HL-60 (cell line): ENCODE results near the genes HAPLN2, NES, ETV3L, OR10Z1 and OR6N1.

DNA sequence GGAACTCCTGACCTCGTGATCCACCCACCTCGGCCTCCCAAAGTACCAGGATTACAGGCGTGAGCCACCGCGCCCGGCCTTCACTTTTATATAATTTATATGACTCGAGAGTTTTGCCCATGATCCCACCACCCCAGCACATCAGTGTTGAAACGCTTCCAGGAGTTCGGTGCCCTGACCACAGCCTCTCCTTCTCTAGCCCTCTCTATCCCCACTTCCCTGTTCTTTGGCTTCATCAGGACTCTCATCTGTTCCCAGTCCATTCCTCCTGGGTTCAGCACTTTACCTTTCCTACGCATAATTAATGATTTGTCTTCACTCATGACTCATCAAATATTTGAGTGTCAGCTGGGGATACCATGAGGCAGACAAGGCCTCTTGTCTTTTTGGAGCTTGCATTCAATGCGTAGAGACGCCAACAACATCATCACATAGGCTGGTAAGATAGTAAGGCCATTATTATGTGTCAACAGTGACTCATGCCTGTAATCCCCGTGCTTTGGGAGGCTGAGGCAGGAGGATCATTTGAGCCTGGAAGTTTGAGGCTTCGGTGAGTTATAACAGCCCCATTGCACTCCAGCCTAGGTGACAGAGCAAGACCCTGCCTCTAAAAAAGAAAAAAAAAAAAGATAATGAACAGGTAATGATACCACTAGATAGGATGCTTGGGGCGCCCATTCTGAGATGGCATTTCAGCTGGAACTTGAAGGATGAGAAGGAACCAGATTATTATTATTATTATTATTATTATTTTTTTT lies 1.5 kb downstream of the PMF1 start:
- RRBS, result no CpG with 5 or more reads among the region's 15 CpGs

- RRBS, result 6% methylated on average over 13 of the region's 68 CpGs
Observed at GRCh38 chr1:156436115-156436726, 64.4 kb downstream of the MEF2D start.

DNA sequence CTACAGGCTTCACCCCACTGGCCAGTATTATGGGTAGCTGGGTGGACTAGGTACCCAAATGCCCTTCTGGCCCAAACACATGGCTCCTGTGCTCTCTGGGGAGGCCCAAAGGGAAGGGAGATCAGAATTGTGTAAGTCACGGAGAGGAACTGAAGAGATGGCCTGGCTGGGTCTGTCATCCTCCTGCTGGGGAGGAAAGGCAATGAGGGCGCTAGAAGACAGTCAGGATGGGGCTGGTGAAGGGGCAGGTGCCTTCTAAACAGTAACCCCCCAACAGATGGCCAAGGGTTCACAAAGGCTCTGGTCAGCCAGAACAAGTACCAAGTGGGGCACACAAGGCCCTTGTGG lies 9.4 kb downstream of the MEF2D start:
- RRBS, result no CpG with 5 or more reads among the region's 2 CpGs

- RRBS, result no CpG with 5 or more reads among the region's 8 CpGs
Observed at GRCh38 chr1:156491593-156492251, 8.9 kb downstream of the MEF2D start.

- RRBS, result no CpG with 5 or more reads among the region's 9 CpGs
Observed at GRCh38 chr1:156492252-156493147, 8.1 kb downstream of the MEF2D start.

DNA sequence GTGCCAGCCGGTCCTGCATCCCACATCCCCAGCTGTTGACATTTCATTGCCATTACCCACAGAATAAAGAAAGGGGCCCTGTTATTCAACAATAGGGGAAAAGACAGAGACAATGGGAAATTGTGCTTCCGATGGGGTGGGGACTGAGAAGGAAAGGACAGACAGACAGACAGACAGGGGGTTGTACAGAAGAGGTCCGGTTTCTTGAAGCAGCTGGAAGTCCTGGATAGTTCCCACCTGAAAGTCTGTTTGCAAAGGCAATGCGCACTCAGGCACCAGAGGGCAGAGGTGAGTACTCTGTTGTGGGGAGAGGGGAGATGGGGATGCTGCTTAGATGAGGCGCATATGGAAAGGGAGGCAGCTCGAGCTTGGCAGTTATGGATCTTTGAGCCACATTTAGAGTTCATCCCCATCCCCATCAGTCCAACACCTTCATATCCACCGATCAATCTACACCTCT lies at the start of gene HAPLN2:
Gene HAPLN2, plus strand, starts transcription at position 168 of the 460 bp plus-strand sequence.
- RRBS, result no CpG with 5 or more reads among the region's 7 CpGs

GRCh38 chr1:156676546-156677708 lies at the start of gene NES:
Gene NES, minus strand, starts transcription at chr1:156677407.
- RRBS, result 33% methylated on average over 20 of the region's 107 CpGs

DNA sequence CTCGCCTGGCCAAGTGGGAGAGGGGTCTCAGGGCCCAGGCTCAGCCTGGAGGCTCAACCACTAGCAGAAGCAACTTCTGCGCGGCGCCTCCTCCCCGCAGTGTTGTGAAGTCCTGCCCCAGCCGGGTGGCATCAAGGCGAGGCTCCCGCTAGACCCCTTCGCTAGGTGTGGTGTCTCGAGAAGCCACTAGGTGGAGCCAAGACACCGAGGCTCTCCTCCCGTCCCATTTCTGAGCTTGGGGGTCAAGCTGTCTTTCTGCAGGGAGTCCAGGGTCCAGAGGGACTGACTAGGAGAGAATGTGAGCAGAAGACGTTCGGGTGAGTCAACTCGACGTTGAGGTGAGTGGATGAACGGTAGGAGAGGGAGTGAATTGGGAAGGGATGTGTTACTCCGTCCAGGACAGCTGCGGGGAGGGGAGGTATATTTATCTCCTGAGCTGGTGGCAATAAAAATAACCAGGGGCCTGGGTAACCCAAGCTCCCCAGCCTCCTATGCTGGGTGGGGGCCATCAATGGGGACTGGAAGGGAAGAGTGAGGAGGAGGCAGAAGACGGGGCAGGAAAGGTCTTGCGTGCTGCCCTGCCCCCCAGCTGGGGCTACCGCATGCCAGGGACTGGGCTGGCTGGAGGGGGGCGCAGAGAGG lies 12.4 kb upstream of the NES start:
- RRBS, result no CpG with 5 or more reads among the region's 23 CpGs

DNA sequence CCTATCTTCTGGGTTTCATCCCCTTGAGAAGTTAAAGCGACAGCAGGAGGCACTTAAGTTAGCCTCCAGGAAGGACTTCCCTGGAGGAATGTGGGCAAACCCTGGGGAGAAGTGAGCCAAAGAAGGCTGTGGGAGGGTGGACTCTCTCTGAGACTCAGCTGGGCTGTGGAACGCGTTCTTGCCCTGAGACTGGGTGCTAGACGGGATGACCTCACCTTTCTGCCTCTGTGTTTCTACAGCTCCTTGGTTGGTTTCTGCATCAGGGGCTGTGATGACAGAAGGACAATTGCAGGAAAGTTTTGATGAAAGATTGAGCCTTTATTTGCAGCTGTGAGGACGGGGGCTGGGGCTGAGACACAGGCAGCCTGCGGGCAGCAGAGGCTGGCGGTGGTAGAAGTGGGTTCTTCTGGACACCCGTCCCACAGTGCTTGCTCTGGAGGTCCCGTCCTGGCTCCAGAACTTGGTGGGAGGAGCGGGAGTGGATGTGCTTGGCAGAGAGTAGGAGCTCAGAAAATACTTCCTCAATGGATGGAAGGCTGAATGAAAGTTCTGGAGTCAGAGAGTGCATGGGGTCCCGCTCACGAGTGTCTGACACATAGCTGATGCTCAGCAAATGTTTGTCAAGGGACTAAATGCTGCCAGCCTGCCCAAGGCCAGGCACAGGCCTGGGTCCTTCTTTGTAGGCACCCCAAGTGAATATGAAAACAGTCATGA lies 13.3 kb upstream of the NES start:
- RRBS, result no CpG with 5 or more reads among the region's 12 CpGs

DNA sequence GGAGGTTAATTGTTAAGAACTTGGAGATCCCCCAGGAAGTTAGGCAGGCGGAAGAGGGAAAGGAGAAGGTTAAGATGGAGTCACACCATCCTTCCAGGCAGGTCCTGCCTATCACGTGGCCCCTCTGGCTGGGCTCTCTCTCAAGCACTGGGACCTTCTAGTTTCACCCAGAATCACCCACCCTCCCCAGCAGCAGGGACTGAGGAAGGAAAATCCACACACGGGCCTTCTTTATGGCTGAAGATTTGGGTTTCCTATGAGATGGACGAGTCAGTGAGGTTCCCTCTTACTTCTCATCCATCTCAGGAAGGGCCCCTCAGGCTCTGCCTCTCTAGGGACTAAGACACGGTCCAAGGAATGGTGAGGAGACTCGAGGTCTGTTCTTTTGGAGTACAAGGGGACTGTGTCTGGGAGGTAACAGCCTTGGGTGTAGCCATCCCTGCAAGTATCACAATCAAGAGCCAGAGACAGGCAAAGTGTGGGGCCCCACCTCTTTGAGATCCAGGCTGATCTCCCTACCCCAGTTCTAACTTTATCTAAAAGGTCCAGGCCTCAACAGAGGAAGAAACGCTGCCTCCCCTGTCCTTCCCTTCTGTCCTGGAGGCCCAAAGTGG lies 2.4 kb downstream of the HDGF start:
- RRBS, result no CpG with 5 or more reads among the region's 7 CpGs

GRCh38 chr1:156813599-156814690 lies 2.7 kb downstream of the SH2D2A start:
- RRBS, result 5% methylated on average over 13 of the region's 65 CpGs

DNA sequence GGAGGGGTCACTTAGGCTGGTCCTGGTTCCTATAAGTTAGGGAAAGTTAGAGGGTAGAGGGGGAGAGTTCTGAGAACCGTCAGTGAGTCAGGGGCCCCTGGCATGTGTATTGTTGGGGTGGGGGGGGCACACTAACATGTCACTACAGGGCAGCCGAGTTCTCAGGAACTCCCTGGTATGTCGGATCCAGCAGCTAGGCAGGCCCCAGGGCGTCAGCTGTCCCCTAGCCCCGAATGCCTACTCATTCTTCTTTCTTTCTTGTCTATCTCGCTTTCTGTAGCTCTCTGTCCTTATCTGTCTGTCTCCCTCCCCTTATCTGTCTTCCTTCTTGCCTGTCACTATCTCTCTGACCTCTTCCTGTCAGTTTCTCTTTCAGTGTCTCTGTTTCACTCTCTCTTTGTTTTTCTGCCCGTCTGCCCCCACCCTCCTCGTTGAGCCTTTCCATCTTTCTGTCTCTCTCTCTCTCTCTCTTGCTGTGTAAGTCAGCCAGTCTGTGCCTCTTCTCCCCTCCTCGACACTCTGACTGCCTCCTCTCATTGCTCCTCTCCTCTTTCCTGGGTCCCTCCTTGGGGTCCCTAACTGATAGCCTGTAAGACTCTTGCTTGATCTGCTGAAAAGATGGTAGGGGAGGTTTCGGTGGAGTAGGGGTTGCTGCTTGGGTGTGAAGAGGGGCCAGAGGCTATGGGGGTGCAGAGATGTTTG lies 2.4 kb downstream of the NTRK1 start:
- RRBS, result no CpG with 5 or more reads among the region's 10 CpGs

- RRBS, result 3% methylated on average over 11 of the region's 45 CpGs
Observed at GRCh38 chr1:156892134-156892913, 1.2 kb upstream of the PEAR1 start.

GRCh38 chr1:156985814-156986435 lies 59.6 kb downstream of the ARHGEF11 start:
- RRBS, result no CpG with 5 or more reads among the region's 7 CpGs

DNA sequence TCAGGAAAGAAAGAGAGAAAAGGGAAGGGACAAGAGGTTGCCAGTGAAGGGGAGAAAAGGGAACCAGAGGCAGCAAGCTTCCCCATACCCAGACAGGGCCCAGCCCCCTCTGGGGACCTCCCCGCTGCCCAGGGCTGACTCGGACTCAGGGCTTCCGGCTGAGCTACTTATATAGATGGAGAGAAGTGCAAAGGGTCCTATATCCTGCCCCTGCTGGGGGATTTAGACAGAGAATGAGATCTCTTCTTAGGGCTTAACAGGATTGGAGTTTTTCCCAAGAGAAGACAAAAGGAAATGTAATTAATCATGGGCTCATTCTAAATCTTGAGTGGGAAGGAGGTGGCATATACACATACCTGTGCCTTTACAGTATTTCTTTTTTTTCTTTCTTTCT lies at the start of gene ETV3L:
Gene ETV3L, minus strand, starts transcription at position 145 of the 394 bp plus-strand sequence.
- RRBS, result no CpG with 5 or more reads among the region's 3 CpGs

DNA sequence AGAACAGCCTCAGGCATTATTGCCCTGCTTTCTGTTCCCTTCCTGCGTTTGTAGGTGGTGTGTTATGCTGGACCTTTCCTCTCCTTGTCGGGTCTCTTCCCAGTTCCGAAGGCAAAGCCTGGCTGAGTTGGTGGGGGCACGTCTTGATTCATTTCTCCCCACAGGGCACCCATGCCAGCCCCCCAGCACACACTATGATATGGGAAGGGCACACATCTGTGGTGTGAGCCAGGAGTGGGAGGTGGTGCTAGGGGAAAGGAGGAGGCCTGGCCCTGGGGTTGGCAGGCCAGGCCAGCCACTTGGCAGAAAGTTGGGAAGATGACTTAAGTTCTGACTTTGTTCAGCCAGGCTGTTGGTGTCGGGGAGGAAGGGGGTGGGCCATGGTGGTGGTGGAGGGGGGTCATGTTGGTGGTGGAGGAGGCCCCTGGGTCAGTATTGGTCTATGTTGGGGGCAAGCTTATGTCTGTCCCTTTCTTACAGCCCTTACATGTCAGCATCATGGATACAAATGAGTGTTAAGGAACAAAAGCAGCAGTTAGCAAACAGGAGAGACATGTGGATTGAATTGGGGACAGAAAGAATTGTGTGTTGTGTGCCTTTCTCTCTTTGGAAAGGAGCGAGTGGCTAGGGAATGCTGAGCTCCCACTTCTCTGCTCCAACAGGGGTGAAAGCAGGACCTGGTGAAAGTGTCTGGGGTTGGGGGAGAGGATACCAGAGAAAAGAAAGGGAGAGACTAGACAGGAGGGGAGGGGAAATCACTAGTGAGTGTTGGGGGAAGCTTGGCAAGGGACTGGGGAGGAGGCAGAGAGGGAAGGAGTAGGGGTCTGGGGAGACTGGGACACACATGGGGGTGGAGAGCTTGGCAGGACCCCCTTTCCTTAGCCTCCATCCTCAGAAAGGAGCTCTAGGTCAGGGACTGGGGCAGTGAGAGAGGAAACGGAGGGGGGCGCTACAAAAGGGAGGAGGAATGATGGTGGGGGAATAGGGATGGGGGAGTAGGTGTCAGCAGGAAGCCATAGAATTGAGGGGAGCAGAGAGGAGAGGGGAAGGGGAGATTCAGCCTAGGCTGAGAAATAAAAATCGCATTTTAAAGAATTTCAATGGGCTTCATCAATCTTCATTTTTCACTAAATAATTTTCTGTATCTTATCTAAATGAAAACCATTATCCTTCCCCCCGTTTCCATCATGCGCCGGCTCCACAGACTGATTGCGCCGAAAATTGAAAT lies 2.1 kb downstream of the KIRREL1 start:
- RRBS, result no CpG with 5 or more reads among the region's 14 CpGs

- RRBS, result no CpG with 5 or more reads among the region's 7 CpGs
Observed at GRCh38 chr1:158013625-158014326, 20.3 kb downstream of the KIRREL1 start.

GRCh38 chr1:158248060-158248550 lies 6.1 kb upstream of the CD1A start:
- RRBS, result no CpG with 5 or more reads among the region's 3 CpGs

- RRBS, result no CpG with 5 or more reads among the region's 1 CpG
Observed at GRCh38 chr1:158605096-158605373, at the start of gene OR10Z1. Gene OR10Z1, plus strand, starts transcription at chr1:158605268.

- RRBS, result no CpG with 5 or more reads among the region's 3 CpGs
Observed at GRCh38 chr1:158772007-158772378, at the start of gene OR6N1. Gene OR6N1, minus strand, starts transcription at chr1:158772195.